HT-29 (cell line): ENCODE measurements around the genes TMEM209 and CPA2.

DNA sequence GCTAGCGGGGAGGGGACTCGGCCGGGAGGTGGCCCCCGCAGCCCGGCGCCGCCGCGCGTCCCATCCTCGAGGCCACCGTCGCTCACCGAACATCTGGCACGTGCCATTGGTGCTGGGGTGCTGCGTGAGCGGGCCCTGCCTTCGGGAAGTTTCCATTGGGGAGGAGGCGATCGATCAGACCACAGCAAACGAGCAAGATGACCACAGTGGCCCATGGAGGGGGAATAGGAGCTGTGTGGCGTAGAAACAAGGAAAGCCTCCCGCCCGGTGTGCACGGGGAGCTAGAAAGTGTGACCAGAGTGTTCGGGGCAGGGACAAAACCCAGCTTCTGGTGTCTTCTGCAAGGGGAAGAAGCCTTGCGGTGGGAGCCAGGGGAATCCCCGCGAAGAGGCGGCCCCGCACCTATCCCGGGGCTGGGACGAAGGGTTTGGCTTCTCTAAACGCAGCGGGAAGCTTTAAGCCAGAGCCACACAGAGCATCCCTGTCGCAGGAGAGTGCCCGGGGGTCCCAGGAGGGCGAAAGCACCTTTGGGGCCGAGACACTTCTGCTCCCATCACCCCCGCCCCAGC is 64.3 kb downstream of the TMEM209 start:
- RAMPAGE, long total RNA, result no peak

DNA sequence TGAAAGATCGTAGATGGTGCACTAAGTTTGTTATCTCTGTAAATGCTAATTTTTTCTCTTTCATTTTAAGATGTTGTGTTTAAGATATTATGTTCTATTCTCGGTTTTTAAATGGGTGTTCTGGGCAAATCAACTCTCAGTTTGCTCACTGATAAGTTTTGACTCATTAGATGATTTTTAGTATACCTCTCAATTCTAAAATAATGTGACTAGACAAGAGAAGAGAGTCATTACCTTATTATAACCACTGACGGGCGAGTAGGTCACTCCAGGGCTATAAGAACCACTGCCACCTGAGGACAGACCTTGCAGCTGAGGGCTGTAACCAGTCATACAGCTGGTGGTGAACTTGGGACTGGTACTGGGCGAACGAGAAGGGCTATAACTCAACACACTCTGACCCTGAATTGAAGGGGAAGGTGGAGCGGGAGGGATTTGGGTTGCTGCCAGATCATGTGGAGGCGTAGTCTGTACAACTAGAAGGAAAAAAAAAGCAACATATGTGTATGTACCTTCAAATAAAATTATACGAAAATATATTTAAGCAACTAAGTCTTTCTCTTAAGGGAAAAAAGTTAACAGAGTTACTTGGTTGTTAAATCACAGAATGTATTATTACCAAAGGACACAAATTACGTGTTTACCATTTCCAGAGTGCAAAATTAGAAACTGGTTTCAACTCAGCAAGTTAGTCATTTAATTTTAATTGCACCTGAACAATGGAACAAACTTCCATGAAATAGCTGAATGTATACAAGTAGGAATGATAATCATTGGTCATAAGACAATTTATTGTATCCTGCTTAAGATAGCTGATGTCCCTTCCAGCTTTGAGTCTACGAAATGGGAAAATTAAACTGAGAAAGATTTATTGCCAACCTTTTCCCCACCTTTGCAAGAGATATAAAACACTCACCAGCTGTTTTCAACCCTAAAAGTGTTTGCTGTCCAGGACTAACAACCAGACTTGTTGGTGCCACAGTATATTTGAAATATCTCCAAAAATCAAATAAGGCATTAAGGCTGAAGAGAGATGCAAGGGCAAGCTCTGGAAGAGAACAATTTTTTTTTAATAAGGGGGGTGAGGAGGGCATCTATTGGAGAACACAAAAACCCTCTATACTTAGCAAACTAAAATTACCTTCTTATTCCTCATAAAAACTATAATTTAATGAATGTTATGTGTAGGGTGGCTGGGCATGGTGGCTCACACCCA is 3.2 kb downstream of the TMEM209 start:
- RAMPAGE, long total RNA, result no peak

- RAMPAGE, long total RNA, result start-site peak on the minus strand at chr7:130205396-130205437, 62 and 101 reads in 2 replicates
These were observed at the start of gene TMEM209 for GRCh38 chr7:130205267-130206140. TSS of gene TMEM209 (minus strand) at chr7:130205406.

- RAMPAGE, long total RNA, result no peak
These were observed at the start of gene CPA2 for GRCh38 chr7:130266430-130267030. TSS of gene CPA2 (plus strand) at chr7:130266863.

DNA sequence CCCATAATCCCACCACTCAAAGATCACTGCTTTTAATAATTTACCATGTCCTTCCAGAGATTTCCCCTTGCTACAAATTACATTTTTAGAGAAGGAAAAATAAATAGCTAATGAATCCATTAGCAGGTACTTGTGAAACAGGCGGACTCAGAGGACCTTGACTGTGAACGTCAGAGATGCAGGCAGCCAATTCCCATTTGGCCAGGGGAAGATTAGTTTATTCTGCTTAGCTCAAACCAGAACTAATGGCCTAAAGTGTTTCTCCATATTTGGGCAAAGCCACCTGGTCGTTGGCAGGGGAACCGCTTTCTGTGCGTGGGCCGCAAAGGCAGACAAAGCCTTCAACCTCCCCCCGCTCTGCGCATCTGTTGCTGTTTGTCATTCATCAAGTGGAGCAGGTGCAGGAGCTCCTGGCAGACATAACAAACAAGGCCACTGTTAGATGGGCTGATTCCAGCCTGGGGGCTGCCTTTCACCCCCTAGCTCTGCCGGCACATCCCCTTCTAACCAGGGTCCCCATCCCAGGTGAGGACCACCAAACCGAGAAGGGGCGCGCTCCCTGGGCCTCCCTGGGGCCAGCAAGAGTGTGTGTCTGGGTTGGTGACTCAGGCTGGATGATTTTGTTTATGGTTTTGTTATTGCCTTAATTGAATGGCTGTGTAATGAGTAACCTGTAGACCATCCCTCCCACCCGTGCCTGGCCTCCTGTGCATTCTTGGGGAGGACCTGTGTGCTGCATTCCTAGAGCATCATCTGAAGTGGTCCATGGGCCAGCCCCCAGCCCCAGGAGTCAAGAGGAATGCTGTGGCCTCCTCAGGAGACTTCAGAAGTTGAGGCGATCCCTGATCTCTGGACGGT is 14.6 kb upstream of the CPA1 start:
- RAMPAGE, long total RNA, result no peak

DNA sequence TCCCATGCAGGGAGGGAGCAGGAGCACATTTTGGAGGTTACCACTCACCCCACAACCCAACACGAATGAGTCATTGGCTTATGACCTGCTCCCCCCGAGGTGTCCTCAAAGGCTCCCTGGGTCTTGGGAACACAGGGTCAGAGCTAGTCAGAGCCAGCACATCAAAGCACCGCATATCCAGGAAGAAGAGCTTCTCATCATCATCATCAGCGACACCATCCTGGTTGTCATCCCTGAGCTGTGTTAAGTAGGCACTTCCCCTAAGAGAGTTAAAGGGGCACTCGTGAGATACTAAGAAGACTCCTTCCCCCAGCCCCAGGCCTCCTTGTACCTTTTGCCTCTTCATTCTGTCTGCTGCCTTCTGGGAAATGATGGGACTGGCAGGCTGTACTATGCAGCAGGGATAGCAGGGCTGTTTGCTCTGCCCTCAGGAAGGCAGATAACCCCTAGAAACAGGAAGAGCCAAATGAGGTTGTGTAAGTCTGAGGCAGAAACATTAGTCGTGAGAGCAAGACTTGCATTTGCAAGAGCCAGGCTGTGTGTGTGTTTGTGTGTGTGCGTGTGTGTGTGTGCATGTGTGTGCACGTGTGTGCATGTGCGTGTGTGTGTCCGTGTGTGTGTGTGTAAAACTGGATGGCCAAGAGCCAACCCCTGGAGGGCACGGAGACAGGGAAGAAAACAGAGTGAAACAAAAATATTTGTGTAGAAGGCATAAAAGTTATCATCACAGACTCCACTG is 11.0 kb upstream of the CPA1 start:
- RAMPAGE, long total RNA, result no peak

DNA sequence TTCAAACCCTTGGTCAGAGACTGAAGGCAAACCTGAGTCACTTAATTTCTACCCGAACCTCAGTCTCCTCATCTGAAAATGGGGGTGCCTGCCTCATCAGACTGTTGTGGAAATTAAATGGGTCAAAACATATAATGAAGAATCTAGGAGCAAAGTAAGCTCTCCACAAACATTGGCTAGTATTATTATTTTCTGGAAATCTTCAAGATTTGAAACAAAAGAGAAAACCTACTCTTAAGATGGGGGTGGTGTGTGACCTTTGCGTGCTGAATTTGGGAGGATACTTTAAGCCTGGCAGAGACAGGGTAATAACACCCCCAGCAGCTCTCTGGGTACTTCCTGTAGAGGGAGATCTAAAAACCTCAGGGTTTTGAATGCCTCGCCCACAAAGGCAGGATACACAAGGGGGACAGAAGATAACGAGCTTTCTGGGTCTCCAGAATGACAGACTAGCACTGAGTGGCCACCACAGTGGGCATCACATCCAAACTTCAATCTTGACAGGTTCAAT is 14.0 kb downstream of the CPA1 start:
- RAMPAGE, long total RNA, result no peak

DNA sequence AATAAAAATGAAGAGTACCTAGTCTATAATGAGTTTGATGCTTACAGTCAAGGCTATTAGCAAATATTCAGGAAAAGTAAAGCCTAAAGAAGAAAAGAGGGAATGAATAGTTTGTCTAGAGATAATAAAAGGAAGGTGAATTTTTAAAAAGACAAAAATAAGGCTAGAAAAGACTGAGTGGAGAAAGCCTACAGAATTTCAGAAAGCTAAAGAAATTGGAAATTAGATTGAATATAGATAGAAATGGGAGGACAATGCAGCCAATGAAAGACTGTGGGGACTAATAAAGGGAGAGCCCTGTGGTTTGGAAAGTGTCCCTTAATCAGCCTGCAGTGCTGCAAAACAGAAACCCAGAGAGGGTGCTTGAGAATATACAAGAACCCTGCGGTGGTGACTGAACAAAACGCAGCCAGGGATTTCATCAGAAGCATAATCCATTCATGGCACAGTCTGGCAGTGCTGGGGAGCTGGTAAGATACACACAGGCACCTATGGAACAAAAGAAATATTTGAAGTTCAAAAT is 19.2 kb downstream of the CEP41 start:
- RAMPAGE, long total RNA, result no peak

DNA sequence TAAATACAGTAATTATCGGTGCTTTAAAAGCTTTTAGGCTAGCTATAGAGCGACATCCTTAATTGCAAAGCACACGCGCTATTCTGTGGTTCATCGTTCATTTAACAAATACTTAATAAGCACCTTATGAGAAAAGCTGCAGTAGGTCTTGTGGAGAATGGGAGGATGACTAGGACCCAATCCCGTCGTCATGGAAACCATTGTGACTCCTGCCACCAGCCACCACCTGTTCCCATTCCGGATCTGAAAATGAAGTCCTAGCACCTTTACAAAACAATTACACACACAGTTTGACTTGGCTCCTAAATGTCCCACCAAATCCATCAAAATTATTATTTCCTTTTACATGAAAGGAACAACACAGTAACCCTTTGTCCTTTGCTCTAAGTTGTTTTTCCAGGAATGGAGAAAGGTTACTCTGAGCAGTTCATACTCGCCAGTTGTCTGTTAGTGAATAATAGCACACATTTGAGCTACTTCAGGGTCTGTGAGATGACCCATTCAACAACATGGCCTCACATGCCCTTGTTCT is 785 bp upstream of the CEP41 start:
- RAMPAGE, long total RNA, result no peak

- RAMPAGE, long total RNA, result no peak
These were observed 18.7 kb upstream of the MEST start for GRCh38 chr7:130473171-130473629.

DNA sequence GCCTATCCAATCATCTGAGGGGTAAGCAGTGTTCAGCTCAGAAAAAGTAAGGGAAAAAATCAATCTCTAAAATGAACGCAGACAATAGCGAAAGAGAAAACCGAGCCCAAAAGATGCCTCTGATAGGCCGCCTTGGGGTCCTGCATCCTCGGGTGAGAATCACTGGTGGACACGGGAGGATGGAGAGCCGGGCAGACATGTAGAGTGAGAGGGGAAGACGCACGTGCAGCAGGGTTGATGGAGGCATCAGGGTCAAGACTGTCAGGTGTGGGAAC is 39.9 kb downstream of the MEST start:
- RAMPAGE, long total RNA, result no peak

DNA sequence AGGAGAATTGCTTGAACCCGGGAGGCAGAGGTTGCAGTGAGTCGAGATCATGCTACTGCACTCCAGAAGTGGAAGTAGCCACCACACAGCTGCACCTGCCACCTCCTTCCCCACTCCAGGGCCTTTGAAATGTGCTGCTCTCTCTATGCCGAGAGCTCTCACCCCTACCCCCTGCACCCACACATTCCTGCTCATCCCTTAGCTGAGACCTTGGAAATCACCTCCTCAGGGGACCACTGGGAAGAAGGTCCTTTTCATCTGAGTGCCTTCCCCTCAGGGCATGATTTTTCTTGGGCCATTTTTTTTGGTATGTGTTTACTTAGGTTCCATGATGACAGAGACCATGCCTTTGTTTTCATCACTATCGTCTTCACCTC is 166.4 kb upstream of the KLF14 start:
- RAMPAGE, long total RNA, result no peak

GRCh38 chr7:130901198-130902210 is 167.5 kb upstream of the KLF14 start:
- RAMPAGE, long total RNA, result no peak

- RAMPAGE, long total RNA, result no peak
These were observed 184.0 kb upstream of the KLF14 start for GRCh38 chr7:130917737-130918664.

DNA sequence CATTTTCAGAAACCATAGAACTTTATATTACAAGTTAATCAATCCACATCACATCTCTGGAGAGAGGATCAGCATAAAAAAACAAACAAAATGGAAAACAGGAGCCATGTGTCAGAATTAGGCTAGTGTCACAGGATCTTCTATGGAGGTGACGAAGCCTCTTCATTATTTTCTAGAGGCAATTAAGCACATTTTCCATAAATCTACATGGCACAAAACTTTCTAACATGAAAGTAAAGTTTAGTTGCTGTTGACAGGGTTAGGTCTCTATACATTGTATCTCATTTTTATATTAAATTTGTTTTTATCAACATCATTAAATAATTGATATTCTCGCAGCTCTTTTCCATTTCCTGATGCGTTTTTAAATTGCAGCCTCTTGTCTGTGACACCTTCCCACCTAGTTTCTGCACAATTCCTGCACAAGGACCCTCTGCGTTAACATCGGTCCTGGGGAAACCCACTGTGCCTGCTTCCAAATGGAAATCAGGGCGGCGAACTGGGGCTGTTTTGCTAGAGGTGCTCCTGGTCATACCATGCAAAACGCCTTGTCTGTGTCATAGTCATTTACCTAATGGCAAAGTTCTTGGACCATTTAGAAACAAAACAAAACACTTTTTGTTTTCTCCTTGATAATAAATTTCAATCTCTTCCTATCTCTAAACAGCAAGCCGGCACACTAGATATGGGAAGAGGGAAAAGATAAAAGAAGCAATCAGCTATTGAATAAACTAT is 206.7 kb upstream of the KLF14 start:
- RAMPAGE, long total RNA, result no peak

DNA sequence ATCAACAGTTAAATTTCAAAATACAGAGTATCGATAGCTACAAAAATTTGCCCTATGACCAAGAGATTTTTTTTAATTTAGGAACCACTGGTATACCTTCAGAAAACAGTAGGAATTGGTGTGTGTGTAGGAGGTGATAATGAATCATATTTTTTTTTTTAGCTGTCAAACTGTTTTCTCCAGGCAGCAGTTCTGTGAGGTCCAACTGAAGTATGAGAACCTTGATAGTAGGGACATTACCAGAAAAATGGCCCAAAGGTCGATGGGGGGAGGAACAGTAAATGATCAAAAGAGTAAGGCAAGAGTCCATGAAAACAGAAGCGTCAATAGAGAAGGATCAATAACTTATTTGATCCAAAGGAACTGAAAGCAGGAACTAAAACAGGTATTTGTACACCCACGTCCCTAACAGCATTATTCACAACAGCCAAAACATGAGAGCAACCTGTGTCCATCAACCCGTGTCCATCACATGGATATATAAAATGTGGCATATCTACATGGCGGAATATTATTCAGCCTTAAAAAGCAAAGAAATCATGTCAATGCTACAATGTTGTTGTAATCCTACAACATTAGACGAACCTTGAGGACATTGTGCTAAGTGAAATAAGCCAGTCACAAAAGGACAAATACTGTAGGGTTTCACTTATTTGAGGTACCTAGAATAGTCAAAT is 213.8 kb upstream of the KLF14 start:
- RAMPAGE, long total RNA, result no peak

DNA sequence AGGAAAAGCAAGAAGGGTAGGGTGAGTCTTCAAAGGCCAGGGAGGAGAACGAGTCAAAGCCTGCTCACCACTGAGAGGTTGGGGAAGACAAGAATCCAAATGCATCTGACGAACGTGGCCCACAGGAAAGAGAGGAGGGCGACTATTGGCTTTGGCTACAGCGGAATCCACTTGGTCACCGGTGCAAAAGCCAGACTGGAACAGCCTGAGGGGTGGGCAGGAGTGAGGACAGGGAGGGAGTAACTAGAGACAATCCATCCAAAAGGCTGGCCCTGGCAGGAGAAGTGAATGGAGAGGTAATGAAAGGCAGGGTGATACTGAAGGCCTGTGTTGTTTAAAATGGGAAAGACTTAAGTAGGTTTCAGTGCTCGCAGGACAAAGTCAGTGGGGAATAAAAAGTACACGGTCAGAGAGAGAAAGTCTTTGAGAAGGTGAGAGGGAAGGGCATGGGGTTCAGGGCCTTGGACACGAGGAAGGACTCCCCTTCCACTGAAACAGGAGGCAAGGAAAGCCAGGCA is 216.9 kb upstream of the KLF14 start:
- RAMPAGE, long total RNA, result no peak

GRCh38 chr7:130962374-130962774 is 228.4 kb upstream of the KLF14 start:
- RAMPAGE, long total RNA, result no peak

GRCh38 chr7:131000055-131000878 is 266.3 kb upstream of the KLF14 start:
- RAMPAGE, long total RNA, result no peak

DNA sequence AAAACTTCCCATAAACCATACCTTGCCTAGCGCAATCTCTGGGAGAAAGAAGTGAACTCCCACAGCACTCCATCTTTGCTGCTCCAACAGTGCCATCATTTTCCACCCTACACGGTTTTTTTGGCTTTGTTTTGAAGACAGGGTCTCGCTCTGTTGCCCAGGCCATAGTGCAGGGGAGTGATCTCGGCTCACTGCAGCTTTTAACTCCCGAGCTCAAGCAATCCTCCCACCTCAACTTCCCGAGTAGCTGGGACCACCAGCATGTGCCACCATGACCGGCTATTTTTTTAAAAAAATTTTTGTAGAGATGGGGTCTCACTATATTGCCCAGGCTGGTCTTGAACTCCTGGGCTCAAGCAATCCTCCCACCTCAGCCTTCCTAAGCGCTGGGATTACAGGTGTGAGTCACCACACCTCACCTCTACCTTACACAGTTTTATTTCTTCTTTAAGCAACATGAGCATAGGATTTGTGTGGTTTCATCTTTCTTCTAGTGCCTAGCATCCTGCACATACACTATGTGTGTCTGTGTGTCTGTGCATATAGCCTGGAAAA is 270.9 kb upstream of the KLF14 start:
- RAMPAGE, long total RNA, result no peak